Amniotic epithelial cell (primary cell): ENCODE results near the genes C3orf18 and RPL29.

DNA sequence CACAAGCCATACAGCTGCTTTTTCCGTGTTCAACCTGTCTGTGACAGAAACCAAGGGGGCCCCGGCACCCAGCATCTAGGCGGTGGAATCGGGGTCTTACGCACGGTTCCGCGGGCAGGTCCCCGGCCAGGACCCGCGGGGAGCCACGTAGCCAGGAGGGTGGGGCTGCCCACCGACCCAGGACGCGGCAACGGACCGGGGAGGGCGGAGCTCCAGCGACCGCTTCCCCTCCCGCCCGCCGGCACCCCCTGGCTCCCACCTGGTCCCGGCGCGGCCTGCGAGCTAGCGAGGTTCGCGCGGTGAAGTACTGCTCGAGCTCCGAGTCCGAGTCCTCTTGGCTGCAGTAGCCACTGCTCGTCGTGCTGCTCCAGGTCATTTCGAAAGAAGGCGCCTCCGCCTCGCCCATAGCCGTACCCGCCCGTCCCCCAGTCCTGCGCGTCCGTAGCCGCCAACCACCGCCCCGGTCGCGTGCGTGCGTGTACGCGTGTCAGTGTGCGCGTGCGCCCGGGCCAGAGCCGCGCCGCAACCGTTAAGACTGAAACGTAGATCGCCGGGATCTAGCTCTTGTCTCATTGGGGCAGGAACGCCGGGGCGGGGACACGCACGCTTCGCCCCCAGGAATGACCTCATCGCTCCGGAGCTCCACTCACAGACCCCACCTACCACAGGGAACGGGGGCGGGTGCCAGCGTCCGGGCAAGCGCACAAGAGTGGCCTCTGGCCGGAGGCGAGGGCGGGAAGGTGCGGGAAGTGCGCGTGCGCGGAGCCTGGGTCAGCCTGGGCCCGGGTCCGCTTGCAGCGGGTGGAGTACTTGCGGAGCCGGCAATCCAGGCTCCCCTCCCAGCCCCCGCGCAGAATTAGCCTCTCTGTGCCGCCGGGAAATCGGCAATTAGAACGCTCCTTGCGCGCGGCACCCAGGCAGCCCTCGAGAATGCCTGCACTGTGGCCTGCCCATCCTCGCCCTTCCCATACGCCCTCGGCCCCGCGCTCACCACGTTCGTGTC is 3.4 kb downstream of the RASSF1 start:
- RRBS = 2% methylated on average over 65 of the region's 109 CpGs

GRCh38 chr3:50365018-50365914 is 5.9 kb upstream of the TMEM115 start:
- RRBS = 3% methylated on average over 11 of the region's 64 CpGs

DNA sequence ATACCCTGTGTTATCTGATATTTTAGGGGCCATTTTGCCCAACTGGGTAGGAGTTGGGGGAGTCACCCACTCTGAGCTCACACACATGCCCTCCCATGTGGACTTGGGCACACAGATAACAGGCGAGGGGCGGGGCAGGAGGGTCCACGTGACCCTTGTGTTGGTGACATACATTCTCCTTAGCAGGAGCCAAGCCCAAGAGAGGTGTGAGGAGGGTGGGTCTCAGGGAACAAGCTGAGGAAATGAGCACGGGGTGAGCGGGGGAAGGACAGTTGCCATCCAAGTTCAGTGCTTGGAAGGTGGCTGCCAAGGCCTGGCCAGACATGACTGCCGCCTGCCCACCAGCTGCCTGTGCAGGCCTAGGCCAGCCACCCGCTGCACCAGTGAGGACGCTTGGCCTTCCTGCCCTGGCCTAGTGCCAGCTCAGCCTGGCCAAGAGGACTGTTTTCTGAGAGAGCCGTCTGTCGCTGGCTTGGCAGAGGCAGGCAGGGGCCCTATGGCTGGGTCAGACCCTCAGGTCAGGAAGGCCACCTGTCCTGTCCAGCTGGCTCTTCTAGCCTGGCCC is 31.3 kb upstream of the TMEM115 start:
- RRBS = no CpG with 5 or more reads among the region's 10 CpGs

- RRBS = 2% methylated on average over 13 of the region's 63 CpGs
Measured at GRCh38 chr3:50567026-50568141, at the start of gene C3orf18. C3orf18 (minus strand) TSS chr3:50567747.

DNA sequence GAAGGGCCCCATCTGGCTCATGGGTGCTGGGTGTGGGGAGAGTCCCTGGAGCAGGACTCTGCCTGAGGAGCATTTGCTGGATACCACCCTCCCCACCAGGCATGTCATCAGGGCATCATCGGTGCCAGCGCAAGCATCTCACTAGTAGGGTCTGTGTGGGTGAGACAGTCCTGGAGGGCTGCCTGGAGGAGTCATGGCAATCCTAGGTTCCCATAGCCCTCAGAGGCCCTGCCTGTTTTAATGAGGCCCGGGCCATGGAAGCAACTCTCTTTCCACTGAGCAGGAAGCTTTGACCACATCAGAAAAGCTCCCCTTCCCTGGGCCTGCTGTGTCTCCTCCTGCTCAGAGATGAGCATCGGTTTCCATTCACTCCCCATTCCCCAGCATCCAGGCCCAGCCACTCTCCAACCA is 9.3 kb downstream of the CISH start:
- RRBS = no CpG with 5 or more reads among the region's 4 CpGs

DNA sequence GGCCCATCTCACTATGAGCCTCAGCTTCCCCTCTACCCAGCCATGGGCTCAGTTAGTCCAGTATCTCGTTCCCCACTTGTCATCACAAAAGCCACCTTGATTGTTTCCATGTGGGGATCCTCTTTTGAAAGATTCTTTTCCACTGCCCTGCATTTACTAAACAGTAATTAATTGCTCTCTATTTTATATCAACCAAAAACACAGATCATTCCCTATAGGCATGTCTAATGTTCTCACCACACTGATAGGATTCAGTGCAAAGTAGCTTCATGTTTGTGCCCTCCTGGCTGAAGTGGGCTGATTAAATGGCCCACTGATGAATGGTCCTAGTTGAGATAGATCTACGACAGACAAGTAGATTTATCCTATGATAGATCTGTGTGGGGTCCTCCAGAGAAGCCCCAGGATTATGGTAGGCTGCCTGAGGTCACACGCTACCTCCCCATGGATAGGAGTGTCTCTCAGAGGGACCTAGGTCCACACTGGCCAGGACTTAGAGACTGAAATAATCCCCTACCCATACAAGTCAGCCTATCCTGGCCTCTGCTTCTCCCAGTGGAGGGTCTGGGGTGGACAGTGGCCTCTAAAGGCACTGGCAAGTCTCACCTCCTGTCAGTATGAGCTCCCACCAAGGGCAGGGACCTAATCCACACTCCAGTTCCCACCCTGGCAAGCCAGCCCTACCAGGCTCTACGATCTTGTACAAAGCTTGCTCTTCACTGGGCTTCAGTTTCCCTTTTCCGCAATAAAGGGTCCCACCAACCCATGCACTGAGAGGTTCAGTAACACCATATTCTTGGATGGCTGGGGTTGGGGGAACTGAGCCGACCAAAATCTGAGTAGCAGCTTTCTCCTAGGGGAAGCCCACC is 2.6 kb downstream of the CISH start:
- RRBS = no CpG with 5 or more reads among the region's 6 CpGs

- RRBS = no CpG with 5 or more reads among the region's 5 CpGs
Measured at GRCh38 chr3:50625956-50626590, 9.1 kb downstream of the MAPKAPK3 start.

DNA sequence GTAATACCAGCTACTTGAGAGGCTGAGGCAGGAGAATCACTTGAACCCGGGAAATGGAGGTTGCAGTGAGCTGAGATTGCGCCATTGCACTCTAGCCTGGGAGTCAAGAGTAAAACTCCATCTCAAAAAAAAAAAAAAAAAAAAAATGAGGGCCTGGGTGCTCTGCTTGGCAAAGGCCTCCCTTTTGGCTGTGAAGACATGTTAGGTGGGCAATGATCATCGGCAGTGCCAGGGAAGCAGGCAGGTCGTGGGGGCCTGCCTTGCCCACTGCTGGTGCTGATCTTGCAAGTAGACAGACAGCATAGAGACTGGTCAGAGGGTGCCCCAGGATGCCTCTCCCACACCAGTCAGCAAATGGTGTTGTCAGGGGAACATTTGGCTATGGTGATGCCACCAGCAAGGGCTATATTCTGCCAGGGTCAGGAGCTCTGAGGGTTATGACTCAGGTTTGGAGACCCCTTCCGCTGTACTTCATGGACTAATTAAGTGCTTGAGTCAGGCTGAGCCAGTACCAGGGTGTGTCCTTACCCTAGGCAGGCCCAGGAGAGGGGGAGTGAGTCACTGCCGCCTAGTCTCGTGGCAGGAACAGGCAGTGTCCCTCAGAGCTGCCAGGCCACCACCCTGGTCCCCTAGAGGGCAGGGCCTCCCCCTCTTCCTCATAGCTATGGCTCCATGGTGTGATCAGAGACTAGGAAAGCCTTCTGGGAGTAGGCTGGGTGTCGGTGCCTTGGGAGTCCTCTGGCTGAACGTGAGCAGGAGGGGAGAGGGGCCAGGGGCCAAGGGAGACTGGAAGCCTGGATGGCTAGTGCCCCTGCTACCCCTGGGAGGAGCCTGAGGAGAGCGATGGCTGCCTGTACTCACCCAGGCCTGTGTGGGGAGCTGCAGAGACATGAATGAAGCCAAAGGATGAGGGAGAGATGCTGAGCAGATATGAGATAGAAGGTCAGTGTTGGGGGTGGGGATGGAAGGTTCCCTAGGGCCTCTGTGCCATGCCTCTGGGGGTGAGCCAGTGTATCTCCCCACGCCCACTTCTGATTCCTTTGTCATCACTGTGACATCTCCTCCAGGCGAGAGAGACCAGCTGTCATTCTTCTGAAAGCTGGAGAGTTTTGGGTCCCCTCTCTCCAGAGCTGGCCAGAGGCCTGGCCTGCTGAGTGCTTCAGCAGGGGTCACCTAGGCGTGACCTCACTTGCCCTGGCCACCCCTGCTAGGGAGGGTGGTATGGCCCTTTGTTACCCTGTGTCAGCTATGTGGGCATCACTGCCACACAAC is 10.5 kb downstream of the MAPKAPK3 start:
- RRBS = no CpG with 5 or more reads among the region's 13 CpGs

- RRBS = no CpG with 5 or more reads among the region's 3 CpGs
Measured at GRCh38 chr3:50653479-50654227, 21.1 kb upstream of the DOCK3 start.

DNA sequence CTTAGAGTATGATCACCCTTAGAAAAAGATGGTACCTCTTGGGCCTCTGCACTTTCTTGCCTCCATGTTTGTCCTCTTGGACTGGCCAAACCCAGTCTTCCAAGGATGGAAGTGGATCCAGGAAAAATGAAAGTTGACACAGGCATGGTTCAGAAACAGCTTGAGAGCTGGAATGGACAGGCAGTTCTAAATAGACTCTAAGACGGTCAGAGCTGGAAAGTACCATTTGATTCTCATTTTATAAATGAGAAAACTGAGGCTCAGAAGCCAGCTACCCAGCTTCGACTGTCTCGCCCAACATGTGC is 17.5 kb upstream of the DOCK3 start:
- RRBS = no CpG with 5 or more reads among the region's 3 CpGs

DNA sequence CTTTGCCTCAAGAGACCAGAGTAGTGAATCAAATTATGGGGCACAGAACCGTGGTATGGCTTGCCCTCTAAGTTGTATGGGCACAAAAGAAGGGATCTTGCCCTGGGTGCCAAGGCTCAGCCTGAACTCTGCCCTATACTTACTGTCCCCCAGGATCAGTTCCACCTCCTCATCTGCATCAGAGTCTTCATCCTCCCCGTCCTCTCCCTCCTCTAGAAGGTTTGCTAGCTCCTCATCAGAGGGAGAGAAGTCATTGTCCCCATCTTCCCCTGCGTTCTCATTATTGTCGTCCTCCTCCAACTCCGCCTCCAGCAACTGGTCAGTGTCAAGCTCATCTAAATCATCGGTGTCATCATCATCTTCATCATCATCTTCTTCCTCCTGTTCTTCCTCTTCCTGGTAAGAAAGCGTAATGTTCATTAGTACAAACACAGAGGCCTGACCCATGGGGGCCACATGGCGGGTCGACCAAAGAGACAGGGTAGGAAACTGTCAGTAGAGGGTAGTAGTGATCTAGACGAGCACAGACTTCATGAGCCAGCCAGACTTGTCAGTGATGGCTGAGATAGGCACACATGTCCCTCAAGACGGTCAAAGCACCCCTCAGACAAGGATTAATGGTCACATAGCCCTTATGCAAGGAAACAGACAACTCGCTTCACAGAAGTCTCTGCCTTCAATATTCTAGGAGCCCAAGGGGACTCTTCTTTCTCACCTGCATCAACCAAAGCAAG is 12.1 kb downstream of the RBM15B start:
- RRBS = no CpG with 5 or more reads among the region's 12 CpGs

- RRBS = no CpG with 5 or more reads among the region's 2 CpGs
Measured at GRCh38 chr3:51413224-51413598, 22.1 kb downstream of the RBM15B start.

GRCh38 chr3:51995171-51996314 is at the start of gene RPL29:
RPL29 (minus strand) TSS chr3:51995895.
- RRBS = 2% methylated on average over 8 of the region's 50 CpGs

GRCh38 chr3:52028462-52029167 is 27.8 kb downstream of the DUSP7 start:
- RRBS = no CpG with 5 or more reads among the region's 17 CpGs

DNA sequence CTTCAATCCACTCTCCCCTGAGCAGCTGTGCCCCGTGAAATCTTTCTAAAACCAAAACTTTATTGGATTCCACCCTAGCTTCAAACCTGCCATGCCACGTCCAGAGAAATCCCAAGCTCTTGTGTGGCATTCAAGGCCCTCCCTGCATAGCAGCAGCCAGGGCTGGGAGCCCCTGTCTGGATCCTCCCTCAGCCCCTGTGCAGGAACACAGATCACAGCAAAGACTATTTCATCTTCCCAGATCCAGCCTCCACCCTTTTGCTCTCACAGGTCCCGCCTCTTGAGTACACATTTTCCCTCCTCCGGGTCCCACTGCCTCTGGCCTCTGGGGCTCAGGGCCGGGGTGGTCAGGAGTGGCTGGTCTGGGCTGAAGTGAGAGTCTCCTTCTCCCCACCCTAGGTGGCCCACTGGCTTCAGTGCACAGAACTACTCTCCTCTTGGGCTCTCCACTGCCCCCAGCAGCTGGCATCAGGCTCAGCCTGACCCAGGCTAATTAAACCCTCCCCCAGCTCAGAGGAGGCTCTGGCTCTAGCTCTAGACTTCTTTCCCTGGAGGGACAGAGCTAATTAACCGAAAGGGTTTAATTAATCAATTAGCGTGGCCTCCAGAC is 15.3 kb downstream of the DUSP7 start:
- RRBS = no CpG with 5 or more reads among the region's 7 CpGs

- RRBS = no CpG with 5 or more reads among the region's 9 CpGs
Measured at GRCh38 chr3:52062367-52063110, 6.2 kb upstream of the DUSP7 start.

DNA sequence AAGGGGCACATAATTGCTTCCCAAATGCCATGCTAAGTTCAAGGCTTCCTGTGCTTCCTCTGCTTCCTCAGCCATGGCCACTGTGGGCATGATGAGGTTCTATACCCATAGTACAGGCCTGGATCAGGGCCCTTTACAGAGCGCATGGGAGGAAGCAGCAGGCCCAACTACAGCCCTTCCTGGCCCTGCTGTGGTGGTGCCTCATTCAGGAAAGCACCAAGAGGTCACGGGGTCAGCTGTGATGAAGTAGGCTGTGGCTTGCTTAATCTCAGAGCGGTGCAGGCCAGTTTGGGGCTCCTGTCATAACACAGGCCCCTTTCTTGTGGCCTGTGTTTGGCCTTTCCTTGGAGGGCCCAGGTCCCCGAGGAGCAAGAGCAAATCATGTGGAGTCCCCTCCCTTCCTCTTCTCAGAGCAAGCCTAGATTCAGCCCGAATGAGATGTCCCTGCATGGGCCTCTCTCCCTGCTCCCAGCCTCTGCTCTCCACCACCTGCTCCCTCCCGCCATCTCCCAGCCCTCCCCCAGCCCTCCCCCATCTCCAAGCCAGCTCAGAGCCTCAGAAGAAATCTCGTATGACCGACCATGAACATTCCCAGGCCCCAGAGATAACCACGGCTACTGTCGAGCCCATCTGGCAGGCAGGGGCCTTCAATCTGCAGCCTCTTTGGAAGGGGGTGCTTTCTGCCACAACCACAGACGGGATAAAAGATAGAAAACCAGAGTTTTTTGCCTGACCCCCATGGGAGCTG is 32.2 kb upstream of the DUSP7 start:
- RRBS = no CpG with 5 or more reads among the region's 11 CpGs

- RRBS = no CpG with 5 or more reads among the region's 6 CpGs
Measured at GRCh38 chr3:52188740-52189517, 9.0 kb upstream of the ALAS1 start.

GRCh38 chr3:52216744-52217658 is 8.4 kb downstream of the TLR9 start:
- RRBS = 60% methylated on average over 3 of the region's 17 CpGs

- RRBS = no CpG with 5 or more reads among the region's 4 CpGs
Measured at GRCh38 chr3:52255728-52256530, 10.4 kb downstream of the PPM1M start.